Mesangial cell (primary cell): ENCODE measurements around a stretch of chr3.

- RAMPAGE, long total RNA = no peak
These were observed 71.5 kb downstream of the SEMA5B start for GRCh38 chr3:122955845-122956625.

GRCh38 chr3:122974621-122975048 lies 52.9 kb downstream of the SEMA5B start:
- RAMPAGE, long total RNA = no peak

GRCh38 chr3:122993004-122993468 lies 34.5 kb downstream of the SEMA5B start:
- RAMPAGE, long total RNA = no peak

GRCh38 chr3:123004351-123004760 lies 23.2 kb downstream of the SEMA5B start:
- RAMPAGE, long total RNA = no peak

- RAMPAGE, long total RNA = no peak
These were observed 1.3 kb downstream of the SEMA5B start for GRCh38 chr3:123025787-123027141.

GRCh38 chr3:123088966-123089878 lies 22.4 kb downstream of the PDIA5 start:
- RAMPAGE, long total RNA = no peak

DNA sequence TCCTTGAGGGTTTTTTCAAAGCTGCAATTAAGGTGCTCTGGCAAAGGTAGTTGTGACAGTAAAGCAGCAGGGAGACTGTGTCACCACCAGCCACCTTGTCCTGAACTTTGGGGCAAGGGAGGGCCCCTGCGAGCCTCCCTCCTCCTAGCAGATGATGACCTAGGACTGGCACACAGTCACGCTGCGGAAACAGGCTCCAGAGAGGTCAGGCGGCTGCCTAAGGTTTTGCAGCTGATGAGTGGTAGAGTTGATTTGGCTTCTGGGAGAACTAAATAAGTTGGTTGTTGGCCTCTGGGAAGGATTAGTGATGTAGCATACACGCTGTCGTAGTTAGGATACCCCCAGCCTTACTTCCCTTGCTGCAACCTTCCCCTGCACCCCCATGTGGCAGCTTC lies 62.7 kb downstream of the PDIA5 start:
- RAMPAGE, long total RNA = no peak

GRCh38 chr3:123245995-123246761 lies 44.4 kb downstream of the SEC22A start:
- RAMPAGE, long total RNA = no peak

DNA sequence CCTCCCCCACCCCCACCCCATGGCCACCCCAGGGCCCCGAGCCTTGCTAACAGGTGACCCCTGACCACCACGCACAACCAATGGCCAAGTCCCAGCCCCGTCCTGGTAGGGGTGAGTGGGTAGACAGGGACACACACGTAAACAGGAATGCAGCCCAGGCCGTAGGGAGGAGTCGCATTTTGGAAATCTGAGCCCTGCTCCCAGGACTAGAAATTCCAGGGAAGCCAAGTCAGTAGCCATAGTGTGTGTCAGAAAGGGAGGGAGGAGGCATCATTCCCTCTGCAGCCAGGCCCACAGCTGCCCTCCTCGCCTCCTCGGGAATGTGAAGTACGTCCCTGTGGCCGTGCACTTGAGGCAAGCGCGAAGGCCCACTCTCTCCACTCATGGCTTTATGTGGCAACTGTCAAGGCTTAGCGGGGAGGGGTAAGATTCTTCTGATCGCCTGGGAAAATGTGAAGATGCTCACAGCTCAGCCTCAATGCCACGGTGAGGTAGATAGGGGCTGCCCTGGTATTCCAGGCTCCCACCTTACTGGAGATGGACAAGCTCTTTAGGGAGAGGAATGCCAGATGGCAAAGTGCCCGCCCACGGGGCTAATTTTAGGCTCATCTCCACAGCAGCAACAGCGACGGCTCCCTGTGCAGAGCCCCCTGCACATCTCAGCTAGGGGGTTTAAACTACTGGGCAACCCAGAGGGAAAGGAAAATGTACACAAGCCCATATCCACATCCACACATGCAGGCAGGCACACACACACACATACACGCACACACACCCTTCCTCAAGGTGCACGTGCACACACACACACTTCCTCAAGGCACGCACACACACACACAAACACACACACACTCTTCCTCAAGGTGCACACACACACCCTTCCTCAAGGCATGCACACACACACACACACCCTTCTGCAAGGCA lies 65.6 kb downstream of the ADCY5 start:
- RAMPAGE, long total RNA = no peak

DNA sequence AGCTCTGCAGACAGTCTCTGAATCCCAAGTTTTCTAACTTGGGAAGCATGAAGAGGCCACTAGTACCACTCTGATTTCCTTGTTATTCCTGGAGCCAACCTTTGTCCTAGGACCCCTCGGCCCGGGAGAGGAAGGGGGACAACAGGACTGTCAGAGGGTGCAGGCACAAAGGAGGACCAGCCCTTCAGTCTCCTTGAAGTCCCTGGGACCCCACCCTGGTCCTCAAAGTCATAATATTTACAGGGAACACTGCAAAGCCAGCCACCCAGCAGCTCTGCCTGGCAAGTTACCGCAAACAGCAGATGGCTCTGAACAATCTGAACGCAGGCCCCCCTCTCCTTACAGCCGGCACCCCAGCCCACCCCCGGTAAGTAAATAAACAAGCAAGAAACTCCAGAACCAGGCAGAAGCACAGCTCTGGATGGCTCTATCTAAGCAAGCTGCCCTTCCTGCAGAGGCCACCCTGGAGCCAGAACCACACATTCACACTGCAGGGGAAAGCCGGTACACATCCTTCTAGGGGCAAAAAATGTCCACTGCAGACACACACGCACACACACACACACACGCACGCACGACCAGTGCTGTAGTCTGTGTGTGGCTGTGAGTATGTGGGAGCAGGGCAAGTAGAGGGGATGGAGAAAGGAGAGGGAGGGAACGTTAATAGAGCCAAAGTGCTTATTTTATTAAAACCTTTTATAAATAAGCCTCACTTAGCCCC lies 64.0 kb downstream of the ADCY5 start:
- RAMPAGE, long total RNA = no peak

- RAMPAGE, long total RNA = no peak
These were observed 44.2 kb downstream of the ADCY5 start for GRCh38 chr3:123404186-123405638.

DNA sequence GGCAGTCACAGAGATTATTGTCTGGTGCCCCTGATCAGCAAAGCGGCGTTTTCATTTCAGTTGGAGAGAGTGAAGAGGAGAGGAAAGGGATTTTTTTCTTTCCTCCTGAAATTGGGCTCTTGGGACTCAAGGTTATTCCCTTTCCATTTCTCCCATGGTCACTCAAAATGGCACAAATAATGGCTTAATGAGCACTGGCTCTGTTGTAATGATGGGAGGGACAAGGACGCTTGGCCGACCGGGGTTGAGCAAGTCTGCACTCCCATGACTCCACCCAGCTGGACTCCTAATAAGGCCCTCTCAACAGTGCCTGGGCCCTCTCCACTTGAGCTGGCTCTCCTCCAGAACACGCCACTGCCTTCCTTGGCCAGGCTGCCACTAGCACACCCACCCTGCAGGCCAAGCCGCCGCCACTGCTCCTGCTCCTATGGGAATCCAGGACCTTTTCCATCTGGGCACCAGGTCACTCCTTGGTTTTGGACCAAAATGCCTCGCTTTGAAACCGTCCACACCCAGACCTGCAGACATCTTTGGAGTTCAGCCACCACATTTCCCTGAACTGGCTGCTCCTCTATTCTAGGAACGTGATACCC lies 42.3 kb downstream of the ADCY5 start:
- RAMPAGE, long total RNA = no peak

DNA sequence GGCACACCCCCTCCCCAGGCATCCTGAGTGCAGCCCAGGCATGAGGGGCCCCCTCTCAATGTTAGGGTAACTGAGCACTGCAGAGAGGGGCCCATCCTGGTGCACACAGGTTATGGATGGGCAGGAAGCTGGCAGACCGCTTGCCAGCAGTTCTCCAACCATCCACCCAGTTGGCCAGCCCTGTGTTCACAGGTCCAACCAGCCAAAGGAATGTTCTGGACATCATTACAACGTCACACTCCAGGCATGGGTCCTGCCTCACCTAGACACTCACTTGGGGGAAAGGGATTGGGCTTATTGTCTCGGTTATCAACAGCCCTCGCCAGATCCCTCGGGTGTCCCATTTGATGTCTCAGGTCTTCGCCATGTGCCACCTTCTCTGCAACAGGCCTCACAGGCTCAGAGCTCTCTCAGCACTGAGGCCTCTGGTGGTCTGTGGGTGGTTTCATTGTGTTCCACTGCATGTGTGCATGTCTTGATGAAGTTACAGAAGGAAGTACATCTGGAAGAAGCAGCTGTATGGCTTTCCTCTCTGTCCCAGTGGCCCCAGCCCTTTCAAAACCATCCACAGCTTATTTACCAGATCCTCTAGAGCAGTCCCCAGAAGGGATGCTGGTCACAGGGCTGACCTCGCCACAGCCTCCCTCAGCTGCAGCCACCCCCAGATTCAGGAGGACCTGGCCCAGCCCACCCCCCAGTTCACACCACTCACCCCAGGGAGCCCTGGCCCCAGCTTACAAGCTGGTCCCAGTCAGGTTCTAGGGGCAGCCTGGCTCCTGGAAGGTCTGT lies 23.7 kb downstream of the ADCY5 start:
- RAMPAGE, long total RNA = no peak

- RAMPAGE, long total RNA = no peak
These were observed 61.7 kb downstream of the HACD2 start for GRCh38 chr3:123523236-123523441.

- RAMPAGE, long total RNA = no peak
These were observed 877 bp upstream of the HACD2 start for GRCh38 chr3:123585888-123585971.

DNA sequence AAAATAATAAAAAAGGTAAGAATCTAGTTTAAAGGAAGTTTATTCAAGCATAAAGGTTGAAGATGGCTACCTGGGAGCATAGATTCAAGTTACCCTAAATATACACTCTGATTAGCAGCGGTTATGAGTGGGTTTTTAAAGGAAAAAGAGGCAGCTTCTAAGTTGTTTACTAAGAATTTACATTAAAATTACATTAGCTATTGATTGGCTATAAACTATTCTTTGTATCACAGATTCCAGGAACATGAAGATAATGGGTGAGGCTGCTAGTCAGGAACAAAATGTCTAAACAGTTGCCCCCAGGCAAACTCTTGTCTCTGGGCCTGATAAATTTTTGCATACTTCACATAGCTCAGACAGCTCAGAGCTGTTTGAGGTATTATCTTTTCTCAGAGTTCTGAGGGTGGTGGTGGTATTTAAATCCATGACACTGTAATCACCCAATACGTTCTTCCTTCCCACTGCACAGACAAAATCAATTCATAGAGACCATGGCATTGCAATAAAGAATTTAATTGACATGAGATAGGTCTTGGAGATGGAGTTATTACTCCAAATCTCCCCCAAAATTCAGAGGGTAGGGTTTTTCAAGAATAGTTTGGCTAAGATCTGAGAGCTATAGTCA lies 2.1 kb upstream of the HACD2 start:
- RAMPAGE, long total RNA = no peak

DNA sequence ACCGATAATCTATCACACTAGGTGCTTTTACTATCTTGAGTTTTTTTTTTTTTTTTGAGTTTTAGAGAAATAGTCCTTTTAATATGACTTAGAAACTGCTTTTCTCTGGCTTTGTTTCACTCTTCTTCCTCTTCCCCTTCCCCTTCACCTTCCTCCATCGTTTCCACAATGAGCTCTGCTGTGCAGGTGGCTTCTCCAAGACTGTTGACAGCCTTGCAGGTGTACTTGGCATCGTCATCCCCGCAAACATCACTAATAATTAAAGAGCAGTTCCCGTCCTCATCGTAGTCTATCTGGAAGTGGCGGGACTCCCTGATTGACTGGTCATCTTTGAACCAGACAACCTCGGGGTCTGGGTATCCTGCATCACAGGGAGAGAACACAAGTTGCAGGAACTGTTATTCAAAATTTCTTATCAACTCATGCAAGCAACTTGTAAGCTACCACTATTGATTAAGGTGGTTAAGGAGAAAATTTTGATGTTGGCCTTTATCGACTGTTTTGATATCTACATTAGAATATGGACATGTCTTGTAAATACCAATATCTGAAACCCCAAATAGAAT lies 29.2 kb upstream of the HACD2 start:
- RAMPAGE, long total RNA = no peak

DNA sequence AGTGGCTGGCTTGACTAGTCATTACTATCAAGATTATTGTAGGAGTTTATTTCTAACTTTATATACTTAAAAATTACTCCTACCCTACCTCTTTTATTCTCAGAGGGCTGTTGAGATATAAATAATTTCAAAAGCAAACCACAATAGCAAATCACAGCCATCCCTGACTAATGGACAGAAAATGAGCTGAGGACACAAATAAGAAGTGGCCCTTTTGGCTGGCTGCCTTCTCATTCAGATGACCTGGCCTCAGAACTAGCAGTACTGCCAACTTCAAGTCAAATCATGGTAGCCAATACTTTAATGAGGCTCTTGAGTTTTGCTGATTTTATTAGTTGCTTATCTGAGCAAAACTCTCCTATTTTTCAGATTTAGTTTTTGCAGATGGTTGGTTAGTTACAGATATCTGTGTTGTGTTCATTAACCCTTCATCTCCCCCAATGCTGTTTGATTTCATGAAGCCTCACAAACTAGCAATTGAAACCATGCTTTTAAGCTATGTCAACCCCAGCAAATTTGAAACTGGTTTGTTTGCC lies 73.3 kb upstream of the HACD2 start:
- RAMPAGE, long total RNA = no peak

- RAMPAGE, long total RNA = no peak
These were observed 89.3 kb upstream of the HACD2 start for GRCh38 chr3:123674090-123674529.

- RAMPAGE, long total RNA = no peak
These were observed 103.5 kb upstream of the HACD2 start for GRCh38 chr3:123688006-123689038.